Mesenchymal stem cell of Wharton's jelly (primary cell): ENCODE results near the genes CPM and MYRFL.

DNA sequence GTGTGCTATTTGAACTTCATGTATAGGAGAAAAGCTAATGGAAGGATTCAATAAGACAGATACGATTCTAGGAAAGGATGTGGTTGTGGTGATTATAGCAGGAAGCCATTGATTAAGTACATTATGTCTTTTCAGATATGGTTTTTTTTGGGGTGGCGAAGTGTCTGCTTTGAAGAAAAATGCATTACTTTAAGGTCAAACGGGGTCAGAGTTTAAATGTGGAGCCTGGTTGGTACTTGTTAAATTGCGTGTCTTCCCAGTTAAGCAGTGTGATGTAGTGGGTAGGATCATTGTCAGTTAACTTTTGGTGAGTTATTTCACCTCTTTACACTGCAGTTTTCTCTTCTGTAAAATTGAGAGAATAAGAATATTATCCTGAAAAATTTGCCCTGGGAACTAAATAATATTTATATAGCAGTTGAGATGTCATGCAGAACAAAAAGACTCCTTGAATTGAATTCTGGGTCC, 12.9 kb upstream of the NUP107 start:
- CAGE, long polyA plus RNA: no peak

GRCh38 chr12:68808310-68809355, 656 bp downstream of the MDM2 start:
- CAGE, long polyA plus RNA: no peak

- CAGE, long polyA plus RNA: no peak
Observed at GRCh38 chr12:68823790-68824788, 16.1 kb downstream of the MDM2 start.

GRCh38 chr12:68855945-68856519, 48.1 kb downstream of the MDM2 start:
- CAGE, long polyA plus RNA: no peak

- CAGE, long polyA plus RNA: no peak
Observed at GRCh38 chr12:68917087-68917841, 15.7 kb downstream of the CPM start.

GRCh38 chr12:68918876-68919541, 14.0 kb downstream of the CPM start:
- CAGE, long polyA plus RNA: no peak

DNA sequence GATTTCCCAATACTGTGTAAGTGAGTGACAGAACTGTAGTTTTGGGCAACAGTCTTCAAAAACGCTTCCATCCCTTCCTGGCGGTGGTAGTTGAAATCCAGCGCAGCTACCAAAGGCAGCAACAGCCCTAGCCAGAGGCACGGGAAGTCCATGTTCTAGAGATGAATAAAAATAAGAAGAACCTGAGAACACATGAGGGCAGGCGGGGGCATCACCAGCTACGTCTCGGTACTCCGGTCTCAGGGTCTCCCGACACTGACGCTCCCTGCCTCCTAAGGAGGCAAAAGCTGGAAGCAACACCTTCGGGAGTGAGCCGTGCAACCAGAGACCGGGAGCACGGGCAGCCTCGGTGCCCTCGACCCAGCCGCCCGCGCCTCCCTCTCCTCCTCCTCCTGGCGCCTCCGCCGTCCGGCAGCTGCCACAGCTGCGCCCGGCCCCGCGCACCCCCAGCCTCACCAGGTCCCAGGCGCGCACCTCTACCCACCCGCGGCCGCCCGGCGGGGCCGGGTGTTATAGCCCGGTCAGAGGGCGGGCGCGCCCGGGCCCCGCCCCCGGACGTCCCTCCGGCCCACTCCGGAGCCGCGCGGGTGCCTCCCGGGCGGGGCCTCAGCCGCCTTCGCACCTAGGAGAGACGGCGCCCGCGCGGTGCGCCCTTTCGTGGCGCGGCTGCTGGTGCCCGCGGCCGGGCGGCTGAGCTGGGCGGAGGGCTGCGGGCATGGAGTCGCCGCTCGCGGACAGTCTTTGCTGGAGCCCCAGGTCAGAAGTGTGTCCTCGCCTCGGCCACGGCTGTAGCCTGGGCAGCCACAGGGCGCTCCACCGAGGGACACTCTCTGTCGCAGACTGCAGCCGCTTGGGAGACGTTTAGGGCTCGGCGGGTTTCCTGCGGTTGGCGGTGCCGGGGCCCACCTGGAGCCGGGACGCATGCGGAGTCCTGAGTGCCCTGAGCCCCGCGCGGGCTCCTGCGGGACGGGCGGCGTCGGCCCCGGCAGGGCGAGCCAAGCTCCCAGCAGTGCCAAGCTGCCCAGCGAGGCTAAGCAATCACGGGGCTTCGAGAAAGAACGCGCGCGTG, at the start of gene CPM:
CPM (minus strand) TSS at position 486 of the 1,069 bp plus-strand sequence.
- CAGE, long polyA plus RNA: no peak

DNA sequence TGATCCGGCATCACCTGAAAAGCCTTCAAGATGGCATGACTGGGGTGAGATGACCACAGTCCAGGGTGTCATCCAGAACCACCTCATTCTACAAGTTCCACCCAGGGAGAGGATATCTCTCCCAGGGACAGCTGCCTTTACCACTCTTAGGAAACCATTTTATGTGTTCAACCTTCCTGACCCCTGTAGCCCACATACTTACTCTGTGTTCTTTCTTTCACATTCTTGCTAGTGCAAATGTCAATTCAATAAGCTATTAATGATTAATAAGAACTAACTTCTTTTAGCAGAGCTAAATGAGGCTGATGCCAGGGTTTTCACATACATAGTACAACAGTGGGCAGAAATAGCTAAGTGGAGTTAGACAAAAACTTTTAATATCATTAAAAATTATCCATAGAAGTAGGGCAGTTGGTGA, 43.5 kb upstream of the CPM start:
- CAGE, long polyA plus RNA: no peak

DNA sequence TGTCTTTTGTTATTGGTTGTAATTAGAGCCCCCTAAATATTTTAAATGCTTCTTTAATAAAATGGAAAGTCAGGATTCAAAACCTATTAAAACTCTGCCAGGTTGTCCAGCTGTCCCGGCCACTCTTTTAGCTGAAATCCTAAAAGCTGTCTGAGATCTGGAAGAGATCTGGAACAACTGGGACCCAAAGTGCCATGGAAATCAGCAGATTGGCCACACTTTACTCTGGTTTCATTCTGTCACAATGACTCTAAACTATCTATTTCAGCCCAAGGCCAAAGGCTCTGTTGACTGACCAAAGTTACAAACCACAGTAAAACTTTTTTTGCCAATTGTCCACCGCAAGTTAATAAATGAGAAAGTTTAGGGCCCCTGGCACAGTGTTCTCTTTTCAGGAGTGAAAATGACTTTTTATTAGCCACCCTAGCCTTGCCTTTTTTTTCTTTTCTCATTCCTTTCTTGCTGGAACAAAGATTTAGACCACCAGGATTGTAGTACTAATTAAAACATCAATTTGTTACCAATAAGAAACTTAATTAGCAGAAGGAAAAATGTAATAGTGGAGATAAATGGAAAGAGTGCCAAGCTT, 113.4 kb upstream of the CPM start:
- CAGE, long polyA plus RNA: no peak

GRCh38 chr12:69066425-69066876, 133.5 kb upstream of the CPM start:
- CAGE, long polyA plus RNA: no peak

GRCh38 chr12:69101691-69102095, 137.7 kb upstream of the CPSF6 start:
- CAGE, long polyA plus RNA: no peak

GRCh38 chr12:69431002-69431926, 38.9 kb upstream of the FRS2 start:
- CAGE, long polyA plus RNA: no peak

GRCh38 chr12:69825065-69825374, at the start of gene MYRFL:
Gene MYRFL (plus strand): TSS chr12:69825227.
- CAGE, long polyA plus RNA: no peak

- CAGE, long polyA plus RNA: no peak
Observed at GRCh38 chr12:69966379-69966820, 141.4 kb downstream of the MYRFL start.

DNA sequence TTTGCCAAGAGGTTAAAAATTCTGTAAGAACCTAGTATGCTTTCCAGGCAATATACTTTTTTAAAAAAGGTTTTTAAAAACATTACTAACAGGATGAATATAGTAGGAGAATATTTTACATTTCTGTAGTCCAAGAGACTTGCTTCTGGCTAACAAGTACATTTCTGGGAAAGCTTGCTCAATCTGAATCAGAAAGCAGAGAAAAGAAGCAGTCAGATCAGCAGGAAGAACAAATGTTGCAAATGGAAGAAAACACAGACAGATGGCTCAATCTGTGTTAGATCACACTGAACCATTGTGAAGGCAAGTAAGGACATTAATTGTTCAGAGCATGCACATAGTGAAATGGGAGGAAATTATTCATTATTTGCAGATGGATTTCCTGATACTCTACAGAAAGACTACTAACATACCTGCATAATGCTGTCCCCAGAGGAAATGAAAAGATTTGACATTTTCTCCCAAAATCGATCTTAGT, 65.2 kb upstream of the CNOT2 start:
- CAGE, long polyA plus RNA: no peak

GRCh38 chr12:70223163-70224114, 19.8 kb upstream of the CNOT2 start:
- CAGE, long polyA plus RNA: no peak

GRCh38 chr12:70467938-70468461, 101.9 kb downstream of the KCNMB4 start:
- CAGE, long polyA plus RNA: no peak

- CAGE, long polyA plus RNA: no peak
Observed at GRCh38 chr12:70550020-70550597, 87.1 kb downstream of the PTPRB start.

GRCh38 chr12:70722853-70723520, 85.8 kb upstream of the PTPRB start:
- CAGE, long polyA plus RNA: no peak

GRCh38 chr12:71159745-71160341, 2.0 kb upstream of the TSPAN8 start:
- CAGE, long polyA plus RNA: no peak